ENCODE measurements around the genes GALNTL5, DPP6 and HTR5A.

DNA sequence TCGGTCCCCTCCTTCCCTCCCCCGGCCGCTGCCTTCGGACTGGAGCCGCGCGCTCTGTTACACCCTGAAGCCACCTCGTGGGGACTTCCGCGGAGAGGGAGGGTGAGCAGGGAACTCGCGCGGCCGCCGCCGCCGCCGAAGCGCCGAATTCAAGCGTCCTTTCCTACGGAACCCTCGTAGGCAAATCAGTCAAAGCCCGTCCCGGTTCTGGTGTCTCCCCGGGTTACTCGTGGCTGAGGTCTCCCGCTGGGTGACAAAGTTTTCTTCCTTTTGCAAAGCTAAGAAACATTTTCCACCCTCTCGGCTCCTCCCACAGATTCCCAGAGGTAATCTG lies 286 bp downstream of the PRKAG2 start:
- PRO-cap: no peak

- PRO-cap: no peak
These were observed 15.1 kb upstream of the GALNTL5 start for GRCh38 chr7:151941106-151941520.

- PRO-cap: no peak
These were observed at the start of gene GALNTL5 for GRCh38 chr7:151956128-151956626. GALNTL5 (plus strand) TSS chr7:151956446.

DNA sequence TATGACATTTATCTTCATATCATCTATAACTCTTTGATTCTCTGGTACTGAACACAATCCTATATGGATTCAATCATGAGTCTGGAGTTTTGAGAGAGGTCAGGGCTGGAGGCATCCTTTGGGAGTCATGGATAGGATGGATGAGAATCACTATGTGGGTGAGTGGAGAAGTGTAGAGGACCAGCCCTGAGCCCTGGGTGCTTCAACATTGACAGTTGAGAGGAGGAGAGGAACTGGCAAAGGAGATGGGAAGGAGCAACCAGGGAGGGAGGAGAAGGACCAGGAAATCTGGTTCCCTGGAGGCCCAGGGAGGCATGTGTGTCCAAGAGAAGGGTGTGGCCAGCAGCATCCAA lies 19.7 kb upstream of the GALNT11 start:
- PRO-cap: no peak

DNA sequence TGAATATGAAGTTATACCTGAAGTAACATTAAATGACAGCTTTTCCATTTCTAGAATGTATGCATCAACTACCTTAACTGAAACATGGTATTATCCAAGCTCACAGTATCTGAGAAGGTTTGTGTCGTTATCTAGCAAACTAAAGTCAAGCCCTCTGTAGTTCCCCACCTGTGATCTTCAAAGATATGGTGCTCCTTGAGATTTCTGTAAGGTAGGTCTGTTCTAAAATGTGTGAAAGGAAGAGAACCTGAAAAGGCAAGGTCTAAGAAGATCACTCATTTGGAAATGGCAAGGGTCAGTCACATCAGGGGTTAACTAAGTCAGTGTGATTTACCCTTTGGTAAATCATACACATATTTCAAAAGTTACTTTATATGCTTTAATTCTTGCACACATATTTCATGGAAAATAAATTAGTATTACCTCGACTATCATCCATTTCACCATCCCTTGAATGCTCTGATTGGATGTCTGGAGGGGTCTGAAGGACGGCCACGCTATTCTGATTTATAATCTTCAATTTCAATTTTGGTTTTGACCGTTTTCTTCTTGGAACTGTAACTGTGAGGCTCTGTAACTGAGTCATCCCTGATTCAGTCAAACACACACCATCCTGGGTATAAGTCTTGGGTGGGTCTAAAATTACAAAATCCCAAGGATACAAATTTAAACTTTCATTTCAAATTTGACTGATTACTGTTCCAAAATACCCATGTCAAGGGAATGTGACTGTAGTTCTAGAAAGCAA lies 194.8 kb downstream of the GALNT11 start:
- PRO-cap: no peak

DNA sequence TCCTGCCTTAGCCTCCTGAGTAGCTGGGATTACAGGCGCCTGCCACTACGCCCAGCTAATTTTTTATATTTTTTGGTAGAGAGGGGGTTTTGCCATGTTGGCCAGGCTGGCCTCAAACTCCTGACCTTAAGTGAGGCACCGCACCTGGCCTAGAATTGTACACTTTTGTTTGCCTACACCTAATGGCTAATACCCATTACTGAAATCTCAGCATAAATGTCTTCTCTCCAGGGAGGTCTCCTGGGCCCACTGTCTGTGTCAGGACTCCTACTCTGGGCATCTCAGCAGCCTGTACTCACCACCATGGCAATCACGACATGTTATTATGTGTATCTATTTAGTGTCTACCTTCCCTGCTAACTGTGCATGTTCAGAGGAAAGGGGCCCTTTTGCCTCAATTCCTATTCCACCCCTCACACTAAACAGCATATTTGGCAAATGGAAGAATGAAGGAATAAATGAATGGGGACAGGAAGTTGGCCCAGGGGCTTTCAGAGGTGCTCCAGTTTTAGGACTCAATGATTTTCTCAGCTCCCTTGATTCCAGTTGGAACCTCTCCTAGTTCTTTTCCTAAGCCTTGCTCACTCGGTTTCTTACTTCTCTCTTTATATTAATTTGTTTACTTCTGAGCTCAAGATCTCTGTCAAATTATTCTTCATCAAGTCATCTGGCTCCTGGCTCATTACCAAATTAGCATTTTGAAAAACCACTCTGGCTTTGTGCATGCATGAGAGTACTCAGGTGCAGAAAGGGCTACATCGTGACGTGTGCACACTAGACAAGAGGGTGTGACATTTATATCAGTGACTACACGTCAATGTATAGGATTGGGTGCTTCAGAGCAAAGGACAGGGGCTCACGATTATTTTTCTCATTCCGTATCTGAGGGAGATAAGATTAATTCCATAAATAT lies 646.0 kb upstream of the DPP6 start:
- PRO-cap: no peak

DNA sequence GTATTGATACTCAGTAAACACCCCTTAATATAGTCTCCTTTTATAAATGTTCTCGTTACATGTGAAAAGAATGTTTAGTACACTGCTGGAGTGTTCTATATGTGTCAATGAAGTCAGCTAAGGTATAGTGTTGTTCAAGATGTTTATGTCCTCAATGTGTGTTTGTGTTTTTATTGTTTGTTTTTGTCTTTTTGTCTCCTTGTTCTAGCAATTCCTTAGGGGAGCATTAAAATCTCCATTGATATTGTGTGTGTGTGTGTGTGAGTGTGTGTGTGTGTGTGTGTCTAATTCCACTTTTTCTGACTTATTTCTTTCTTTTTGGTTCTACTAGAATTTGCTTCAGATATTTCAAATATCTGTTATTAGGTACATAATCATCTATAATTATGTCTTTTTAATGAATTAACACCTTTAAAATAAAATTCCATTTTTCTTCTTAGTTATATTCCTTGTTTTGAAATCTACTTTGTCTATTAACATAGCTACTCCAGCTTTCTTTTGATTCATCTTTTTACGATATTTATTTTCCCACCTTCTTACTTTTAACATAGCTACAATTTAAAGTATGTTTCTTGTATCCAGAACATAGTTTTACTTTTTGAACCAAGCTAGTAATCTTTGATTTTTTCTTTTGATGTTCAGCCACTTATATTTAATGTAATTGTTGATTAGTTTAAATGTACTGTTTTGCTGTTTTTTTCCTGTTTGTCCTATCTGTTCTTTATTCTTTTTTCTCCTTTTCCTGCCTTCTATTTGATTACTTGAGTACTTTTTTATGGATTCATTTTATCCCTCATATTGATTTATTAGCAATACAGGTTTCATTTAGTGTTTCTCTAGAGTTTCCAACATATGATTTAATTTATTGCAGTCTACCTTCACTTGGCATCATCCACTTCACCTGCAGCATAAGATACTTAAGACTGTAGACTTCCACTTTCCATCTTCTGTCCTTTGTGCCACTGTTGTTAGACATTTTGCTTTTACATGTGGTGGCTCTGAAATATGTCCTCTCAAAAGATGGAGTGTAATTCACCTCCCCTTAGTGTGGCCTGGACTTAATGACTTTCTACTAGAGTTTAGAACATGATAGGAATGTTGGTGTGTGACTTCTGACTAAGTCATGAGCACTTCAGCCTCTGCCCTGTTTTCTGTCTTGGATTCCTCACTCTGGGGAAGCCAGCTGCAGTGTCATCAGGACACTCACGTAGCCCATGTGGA lies 644.1 kb upstream of the DPP6 start:
- PRO-cap: no peak

DNA sequence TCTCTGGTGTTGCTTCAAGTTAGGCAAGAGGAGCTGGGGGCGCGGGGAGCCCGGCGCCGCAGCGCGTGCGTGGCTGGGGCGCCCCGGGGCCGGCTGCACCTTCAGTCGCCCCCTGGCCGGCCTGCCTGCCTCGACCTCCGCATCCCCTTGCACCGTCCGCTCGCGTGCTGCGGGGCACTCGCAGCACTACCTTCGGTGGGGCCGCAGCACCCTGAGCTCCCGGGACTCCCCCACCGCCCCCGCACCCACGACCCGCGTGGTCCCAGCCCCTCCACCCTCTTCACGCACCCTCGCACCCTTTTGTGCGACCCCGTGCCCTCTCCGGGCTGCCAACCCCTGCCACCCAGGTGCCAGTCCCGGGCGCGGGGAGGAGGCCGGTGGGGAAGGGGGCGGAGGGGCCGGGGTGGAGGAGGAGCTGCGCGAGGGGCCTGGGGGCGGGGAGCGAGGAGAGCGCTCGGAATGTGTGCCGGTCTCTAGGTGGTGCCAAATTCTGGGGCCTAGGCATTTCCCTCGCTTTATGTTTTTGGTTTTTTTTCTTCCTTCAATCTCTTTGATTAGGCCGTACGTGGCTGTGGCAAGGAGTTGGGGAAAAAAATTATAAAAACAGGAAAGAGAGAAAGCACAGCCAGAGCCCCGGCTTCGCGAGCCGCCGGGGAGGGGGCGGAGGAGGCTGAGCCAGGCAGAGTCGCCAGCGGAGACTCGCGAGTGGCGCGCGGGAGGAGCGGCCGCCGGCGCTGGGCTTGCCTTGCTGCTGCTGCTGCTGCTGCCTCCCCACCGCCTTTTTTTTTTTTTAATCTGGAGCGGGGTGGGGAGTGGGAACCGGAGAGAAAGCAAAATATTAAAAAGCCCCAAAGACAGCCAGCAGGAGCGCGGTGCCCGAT lies at the start of gene DPP6:
DPP6 (plus strand) TSS at position 457 of the 881 bp plus-strand sequence.
- PRO-cap: no peak

DNA sequence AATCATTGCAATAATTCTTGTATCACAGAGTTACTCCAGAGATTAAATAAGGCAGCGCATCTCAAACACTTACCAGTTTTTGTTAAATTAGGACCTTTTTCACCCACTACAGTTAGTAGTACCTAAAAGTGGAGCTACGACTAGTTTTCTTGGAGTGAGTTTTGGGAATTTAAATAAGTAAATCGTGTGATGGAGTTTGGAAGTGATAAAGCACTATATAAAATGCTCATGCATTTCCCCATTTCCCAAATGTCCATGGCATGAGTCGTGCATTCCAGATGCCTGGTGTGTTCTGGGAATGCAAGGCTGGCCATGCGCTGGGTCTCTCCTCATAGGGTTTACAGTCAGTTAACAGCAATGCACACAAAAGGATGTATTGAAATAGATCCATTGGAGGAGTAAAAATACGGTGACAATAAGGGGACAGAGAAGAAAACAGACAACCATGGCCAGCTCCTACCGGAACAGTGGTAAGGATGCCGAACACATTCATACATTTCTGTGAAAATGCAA lies 149.8 kb downstream of the DPP6 start:
- PRO-cap: no peak

GRCh38 chr7:154927477-154927861 lies 75.5 kb downstream of the PAXIP1 start:
- PRO-cap: no peak

- PRO-cap: no peak
These were observed 43.0 kb downstream of the PAXIP1 start for GRCh38 chr7:154960055-154960261.

- PRO-cap: no peak
These were observed 36.9 kb downstream of the PAXIP1 start for GRCh38 chr7:154965778-154966630.

- PRO-cap: no peak
These were observed 15.2 kb downstream of the PAXIP1 start for GRCh38 chr7:154987383-154988517.

- PRO-cap: no peak
These were observed at the start of gene HTR5A for GRCh38 chr7:155069877-155070447. HTR5A (plus strand) TSS chr7:155070324.

- PRO-cap: no peak
These were observed 22.8 kb upstream of the INSIG1 start for GRCh38 chr7:155274613-155275498.

DNA sequence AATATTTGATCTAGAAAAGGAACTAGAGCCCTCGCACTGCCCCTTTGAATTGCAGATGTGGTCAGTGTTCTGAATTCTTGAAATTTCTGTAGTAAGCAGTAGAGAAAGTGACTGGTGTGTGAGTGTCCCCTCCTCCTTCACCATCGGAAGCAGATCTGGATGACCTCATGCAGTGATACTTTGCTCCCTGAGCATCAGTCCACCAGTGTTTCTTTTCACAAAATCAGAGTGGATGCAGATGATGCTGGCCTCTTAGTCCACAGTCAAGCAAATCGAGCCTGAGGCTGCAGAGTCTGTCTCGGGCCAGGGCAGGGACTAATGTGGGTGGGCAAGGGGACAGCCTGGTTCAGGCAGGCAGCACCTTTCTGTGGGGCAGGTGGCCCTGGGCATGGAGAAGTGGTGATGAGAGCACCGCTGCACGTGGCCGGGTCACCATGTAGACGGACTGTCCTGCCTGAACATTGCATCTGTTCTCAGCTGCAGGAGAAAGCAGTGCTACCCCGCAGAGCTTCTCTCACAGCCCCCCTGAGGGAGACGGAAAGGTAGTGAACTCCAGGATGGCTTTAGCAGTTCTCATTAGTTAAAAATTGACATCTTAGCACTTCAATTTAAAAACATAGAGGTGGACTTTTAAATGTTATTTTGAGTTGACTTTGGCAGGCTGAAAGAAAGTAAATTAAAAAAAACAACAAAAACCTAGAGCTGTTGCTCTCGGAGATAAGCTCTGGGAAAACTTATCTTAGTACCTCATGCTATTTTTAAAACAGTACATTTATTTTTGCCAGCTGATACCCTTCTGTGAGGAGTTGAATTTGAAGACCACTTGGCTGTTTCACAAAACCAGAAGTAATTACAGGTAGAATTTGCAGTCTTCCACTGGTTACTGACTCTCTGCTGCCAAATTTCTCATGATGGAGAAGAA lies 5.6 kb downstream of the INSIG1 start:
- PRO-cap: no peak

- PRO-cap: no peak
These were observed 48.7 kb upstream of the CNPY1 start for GRCh38 chr7:155594942-155595493.

GRCh38 chr7:155638411-155638817 lies 6.0 kb upstream of the RBM33 start:
- PRO-cap: no peak

GRCh38 chr7:155646480-155646871 lies 2.0 kb downstream of the RBM33 start:
- PRO-cap: no peak

DNA sequence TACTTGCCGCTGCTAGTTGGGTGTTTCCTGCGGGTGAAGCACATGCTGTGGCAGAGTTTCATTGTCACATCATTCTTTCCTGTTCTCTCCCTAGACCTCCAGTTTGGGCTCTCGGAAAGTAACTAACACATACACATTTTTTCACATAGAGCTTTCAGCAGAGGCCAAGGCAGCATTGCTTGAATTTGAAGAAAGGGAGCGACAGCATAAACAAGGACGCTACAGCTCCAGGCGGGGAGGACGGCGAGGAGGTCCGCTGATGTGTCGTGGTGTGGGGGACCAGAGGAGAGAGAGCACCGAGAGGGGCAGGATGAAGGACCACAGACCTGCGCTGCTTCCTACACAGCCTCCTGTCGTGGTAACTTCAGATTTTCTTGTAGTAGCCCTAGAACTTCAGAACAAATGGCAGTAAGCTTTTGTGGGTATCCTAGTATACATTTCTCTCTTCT lies 62.3 kb downstream of the RBM33 start:
- PRO-cap: no peak